ENCODE data around the genes BAZ1B, BCL7B and STX1A.

DNA sequence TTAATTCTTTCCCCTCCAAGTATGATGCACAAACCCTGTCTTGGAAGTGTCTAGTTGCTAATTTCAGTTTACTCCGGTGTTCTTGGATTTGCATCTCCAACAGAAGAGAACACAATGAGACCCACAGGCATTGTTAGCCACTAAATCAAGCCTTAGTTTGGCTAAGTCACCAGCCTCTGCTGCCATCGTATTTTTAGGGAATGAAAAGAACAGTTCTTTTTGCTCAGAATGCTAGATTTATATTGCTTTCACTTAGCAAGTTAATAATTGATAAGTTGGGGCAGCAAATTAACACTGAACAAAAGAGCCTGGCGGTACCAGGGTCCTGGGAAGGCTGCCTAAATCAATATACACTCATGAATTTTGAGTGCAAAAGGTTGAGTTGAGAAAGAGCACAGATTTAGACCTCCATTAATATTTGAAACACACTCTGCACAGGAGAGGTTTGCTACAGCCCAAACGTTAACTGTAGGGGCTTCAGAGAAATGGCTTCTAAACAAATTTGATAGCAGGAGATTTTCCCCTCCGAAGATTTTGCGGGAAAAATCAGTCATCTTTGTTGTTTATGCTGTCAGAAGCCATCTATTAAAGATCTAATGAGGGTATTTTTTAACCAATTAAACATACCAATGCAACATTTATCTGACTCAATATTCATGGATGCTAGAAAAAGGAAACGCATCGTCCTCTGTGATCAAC lies 487.6 kb downstream of the SPDYE21 start:
- PRO-cap: no peak

DNA sequence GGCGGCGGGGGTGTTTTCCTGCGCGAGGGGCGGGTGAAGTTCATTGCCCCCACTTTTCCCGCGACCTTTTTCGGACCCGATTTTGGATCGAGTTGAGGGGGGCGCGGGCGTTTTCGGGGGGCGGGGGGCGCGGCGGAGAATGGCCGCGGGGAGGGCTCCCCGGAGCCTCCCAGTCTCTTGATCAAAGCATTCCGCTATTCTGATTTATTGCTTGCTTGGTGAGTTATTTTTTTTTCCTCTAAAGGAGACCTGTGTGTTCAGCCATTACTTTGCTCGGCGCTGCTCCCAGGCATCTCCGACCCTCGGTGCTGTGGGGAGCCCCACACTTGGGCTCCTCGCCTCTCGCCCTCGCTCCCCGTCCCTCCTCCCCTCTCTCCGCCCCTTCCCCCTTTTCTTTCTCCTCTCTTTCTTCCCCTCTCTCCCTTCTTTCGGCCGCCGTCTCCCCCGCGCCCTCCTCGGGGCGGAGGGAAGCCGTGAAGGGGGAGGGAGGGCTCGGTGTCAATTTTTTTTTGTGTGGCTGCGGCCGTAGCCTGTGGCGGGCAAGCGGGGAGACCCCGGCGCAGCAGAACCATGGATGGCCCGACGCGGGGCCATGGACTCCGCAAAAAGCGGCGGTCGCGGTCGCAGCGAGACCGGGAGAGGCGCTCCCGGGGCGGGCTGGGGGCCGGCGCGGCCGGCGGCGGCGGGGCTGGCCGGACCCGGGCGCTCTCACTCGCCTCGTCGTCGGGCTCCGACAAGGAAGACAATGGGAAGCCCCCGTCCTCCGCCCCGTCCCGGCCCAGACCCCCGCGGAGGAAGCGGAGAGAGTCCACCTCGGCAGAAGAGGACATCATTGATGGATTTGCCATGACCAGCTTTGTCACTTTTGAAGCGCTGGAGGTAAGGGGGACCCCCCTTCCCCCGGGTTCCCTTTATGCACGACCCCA lies 1.1 kb downstream of the AUTS2 start:
- PRO-cap: no peak

GRCh38 chr7:70504533-70505324 lies 627.2 kb upstream of the GALNT17 start:
- PRO-cap: no peak

DNA sequence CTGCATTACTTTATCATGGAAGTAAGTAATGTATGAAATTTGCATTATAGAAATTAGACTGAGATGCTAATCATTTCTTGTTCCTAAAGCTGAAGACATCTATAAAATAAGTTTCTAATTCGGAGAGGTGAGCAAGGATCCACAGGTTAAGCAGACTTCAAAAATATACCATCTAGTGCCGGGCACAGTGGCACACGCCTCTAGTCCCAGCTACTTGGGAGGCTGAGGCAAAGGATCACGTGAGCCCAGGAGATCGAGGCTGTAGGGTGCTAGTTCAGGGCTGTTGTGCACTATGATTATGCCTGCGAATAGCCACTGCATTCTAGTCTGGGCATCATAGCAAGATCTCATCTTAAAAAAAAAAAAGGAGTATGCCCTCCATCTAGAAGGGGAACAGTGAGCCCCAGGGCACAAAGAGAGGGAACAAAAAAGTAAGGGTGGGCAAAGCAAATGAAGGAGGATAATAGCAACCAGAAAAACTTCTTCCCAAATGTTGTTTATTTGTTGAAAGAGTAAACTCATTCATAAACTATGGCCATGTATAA lies 603.4 kb upstream of the GALNT17 start:
- PRO-cap: no peak

DNA sequence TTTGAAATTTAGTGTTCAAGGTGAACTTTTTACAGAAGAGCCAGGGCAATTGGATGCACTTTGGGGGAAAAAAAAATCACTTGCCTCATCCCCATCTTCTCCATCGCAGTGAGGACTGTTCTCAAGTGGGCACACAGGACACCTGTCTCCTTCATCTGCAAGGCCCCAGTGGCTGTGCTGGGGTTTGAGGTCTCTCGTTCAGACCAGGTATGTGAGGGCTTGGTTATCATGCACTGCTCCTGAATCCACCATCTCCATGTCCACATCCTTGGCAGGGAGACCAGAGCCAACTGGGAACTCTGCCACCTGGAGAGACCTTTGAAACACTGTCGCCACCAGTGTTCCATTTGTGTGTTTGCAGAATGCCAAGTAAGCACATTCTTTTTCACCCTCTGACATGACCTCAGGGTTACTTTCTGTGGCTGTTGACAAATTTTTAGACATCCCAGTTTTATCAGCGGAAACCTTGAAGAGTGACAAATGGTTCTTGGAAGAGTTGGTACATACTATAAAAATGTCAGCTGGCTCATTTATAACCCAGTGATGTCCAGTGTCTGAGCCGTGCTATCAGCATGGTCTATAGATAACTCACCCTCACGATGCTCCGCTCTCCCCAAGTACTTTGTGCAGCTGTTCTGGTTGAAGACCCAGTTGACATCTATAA lies 563.3 kb upstream of the GALNT17 start:
- PRO-cap: no peak

DNA sequence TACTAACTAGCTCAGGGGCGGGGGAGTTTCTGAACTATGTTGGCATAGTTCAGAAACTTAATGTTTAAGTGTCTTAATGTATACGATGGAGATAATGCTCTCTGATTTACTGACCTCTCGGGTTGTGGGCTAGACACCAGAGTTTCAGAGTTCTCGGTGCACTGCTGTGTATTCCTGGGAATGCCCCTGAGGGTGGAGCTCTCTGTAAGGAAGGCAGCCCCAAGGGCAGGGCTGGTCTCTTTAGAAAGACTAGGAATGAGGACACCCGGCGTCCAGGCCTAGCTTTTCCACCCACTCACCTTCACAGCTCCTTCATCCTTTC lies 536.6 kb upstream of the GALNT17 start:
- PRO-cap: no peak

- PRO-cap: no peak
These were observed 27.2 kb upstream of the POM121 start for GRCh38 chr7:72897648-72898118.

- PRO-cap: no peak
These were observed 2.2 kb downstream of the FKBP6 start for GRCh38 chr7:73330037-73330747.

- PRO-cap: no peak
These were observed 35.0 kb downstream of the FKBP6 start for GRCh38 chr7:73363044-73363303.

DNA sequence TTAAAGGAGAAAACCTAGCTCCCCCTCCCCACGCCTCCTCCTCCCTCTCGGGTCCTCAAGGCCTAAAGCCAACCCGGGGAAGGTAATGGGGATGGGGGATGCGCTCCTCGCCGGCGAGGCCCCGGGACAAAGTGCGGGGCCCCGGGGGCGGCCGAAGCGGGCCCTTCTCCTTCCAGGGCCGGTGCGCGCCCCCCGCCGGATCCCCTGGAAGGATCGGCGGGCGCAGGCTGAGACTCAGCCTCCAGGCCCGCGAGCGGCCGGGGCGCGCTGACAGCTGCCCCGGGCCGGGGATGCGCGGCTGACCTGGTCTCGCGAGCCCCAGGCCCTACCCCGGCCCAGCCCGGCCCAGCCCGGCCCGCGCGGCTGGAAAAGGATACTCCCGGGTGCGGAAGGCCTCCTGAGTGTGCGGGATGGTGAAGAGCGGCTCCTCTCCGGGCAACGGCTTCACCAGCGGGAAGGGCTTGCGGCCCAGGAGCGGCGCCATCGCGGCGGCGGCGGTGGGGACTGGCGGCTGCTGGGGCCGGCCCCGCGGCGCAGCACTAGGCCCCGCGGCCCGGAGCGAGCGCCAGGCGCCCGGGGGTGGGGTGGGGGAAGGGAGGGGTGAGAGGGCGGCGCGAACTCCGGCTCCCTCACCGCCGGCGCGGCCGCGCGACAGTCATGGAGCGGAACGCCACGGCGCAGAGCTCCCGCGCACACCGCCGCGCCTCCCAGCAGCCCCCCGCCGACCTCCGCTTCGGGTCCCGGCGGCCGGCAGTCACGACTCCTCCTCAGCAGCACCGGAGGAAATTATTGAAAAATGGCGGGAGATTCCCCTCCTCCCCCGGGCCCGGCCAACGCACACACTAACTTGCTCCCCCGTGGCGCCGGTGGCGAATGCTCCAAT lies at the start of gene BAZ1B:
TSS of gene BAZ1B (minus strand) at position 844 of the 883 bp plus-strand sequence.
- PRO-cap: bidirectional peak, plus-strand start at position 376 of the sequence, minus-strand start at position 133 of the sequence; bidirectional peak, plus-strand start outside the sequence, minus-strand start at position 844 of the sequence

DNA sequence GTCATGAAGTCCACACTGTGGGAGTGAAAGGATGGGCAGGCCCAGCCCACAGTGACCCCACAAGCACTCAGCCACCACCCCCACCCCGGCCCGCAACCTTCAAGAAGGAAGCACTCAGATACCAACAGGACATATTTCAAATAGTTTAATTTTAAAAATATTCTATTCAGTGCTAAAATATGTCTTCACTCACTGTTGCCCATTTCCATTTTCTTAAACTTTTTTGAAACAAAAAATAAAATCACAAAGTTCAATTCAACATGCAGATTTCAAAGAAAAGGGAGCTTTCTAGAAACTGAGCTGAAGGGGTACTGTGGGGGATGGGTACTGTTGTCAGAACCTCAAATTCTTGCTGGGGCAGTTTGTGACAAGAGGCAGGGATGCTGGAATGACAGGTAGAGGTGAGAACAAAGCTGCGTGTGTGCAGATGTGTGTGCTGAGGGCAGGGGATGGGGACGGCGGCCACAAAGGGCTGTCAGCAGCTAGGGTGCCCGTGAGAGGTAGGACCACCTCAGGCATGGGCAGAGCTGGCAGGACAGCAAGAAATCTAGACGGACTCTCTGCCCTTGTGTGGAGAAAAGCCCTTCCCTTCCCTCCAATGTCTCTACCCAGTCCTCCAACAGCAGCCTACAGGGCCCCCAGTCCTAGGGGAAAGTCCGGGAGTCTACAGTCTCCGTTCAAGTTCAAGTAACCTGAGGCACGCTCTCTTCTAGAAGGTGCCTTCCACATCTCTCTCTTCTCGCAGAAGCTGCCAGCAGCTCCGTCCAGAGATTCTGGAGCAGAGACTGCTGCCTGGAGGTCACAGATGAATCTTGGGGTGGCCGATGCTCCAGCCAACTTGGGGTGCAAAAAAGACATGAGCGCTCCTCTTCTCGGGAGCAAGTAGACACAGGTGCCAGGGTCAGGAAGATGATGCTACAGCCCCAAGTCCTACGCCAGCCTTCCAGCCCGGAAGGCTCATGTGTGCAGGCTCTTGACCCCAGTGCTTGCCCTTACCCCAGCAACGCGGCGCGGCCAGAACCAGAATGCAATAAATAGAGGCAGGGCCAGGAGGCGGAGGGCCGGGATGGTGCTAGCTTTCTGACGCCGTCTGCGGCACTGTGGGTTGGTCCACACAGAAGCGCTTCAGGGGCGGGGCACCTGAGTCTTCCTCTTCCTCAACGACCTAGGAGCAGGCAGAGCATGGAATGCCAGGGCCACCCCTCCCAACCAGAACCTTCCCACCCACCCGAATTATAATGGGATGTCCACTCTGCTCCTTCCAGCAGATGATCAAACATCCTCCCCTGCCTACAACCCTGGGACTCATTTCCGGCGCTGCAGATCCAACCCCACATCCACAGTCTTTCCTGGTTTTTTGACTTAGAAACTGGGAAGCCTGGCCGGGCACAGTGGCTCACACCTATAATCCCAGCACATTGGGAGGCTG lies 14.6 kb upstream of the BAZ1B start:
- PRO-cap: no peak

DNA sequence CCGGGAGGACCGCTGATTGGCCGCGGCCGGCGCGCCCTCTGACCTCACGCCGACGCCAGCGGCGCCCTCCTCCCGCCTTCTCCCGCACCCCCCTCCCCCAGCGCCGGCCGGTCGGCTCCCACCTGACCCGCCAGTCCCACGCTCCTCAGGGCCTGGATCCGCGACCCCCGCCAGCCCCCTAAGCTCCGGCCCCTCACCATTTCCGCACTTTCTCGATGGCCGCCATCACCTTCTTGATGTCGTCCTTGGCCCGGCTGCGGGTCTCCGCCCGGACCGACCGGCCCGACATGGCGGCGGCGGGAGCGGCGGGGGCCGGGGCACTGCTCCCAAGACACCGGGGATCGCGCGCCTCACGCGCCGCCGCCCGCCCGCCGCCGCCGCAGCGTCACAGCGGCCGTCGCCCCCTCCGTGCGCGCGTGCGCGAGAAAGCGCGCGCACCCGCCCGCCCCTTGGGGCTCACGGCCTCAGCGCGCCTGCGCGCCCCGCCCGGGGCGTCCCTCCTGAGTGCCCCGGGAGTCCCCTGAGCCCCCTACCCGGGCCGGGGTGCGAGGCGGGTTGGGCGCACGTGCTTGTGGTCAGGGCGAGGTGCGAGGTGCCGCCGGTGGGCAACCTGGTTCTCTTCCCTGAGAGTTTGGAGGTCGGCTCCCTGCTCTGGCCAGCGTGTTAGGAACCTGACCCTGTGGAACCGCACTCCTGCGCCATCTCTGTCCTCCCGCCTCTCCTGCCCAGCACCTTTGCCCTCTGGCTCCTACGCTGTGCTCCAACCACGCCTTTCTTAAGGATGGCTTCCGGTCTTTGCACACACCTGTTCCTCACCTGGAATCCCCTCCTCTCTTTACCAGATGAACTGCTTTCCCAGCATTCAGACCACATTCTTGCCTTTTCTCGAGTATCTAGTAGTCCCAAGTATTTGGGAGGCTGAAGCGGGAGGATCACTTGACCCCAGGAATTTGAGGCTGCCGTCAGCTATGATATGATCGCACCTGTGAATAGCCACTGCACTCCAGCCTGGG lies at the start of gene BCL7B:
TSS of gene BCL7B (minus strand) at position 401 of the 1,013 bp plus-strand sequence.
- PRO-cap: bidirectional peak, plus-strand start at position 200 of the sequence, minus-strand start at position 389 of the sequence; bidirectional peak, plus-strand start at position 867 of the sequence, minus-strand start at position 709 of the sequence

- PRO-cap: no peak
These were observed 9.2 kb upstream of the BCL7B start for GRCh38 chr7:73566418-73567412.

- PRO-cap: unidirectional peak, minus-strand start at chr7:73623067
These were observed 1.2 kb downstream of the MLXIPL start for GRCh38 chr7:73622828-73623900.

DNA sequence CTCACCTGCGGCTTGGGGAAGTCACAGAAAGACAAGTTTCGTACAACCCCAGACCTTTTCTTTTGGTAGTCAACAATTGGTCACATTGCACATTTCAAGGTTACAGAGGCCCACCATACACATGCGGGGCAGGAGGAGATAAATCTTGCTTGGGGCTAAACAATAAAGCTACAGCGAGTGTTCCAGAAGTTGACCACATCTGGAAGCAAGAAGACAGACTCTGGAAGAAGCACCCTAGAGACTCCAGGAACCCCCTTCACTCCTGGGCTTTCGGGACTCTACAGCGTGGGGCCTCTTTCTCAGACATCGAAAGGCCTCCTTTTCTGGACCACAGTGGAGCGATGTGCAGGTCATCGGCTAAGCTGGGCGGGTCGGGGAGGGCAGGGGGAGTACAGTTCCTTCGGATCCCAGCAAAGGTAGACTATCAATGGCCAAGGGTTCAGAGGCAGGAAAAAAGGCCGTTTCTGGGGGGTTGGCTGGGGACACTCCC lies 973 bp downstream of the DNAJC30 start:
- PRO-cap: unidirectional peak, plus-strand start at position 430 of the sequence

DNA sequence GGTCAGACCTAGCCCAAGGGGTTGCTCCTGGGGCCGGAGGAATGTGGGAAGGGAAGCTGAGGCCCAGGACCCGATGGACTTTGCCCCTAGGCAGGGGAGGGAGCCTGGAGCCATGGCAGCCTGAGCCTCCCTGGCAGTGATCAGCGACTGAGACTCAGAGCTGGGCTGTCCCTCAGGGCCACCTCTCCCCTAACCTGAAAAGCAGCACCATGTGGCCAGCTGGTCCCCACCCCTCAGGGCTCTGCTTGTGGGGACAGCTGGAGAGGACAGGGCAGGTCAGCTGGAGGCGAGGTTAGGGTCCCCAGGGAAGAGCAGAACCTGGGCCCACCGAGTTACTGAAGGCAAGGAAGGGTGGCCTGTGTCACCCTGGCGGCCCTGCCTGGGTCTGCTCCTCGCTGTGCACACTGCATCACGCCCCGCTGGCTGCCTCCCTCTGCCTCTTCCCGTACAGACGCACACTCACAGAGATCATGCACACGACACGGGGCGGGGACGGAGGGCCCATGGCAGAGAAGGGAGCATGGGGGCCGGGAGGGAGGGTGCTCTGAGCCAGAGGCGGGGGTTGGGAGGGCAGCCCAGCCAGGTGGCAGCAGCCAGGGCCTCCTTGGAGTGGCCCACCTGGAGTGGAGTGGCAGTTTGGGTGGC lies 16.5 kb downstream of the BUD23 start:
- PRO-cap: no peak

- PRO-cap: no peak
These were observed 1.5 kb downstream of the STX1A start for GRCh38 chr7:73717984-73718427.

DNA sequence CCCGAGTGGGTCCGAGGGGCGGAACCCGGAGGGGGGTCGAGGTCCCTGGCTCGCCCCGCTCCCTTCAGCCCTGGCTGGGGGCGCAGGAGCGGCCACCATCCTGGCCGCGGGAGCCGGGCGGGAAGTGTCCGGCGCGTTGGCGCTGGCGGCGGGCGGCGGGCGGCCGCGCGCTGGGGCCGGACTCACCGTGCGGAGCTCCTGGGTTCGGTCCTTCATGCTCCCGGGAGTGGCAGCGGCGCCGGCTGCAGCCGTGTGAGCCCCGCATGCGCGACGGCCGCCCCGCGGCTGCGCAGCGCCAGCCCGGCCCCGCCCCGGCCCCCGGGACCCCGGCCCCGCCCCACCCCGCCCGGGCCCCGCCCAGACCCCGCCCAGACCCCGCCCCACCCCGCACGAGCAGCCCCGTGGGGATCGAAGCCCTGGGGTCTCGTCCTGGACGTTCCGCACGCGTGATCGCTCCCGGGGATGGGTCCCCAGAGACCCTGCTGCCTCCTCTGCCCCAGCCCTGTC lies at the start of gene STX1A:
TSS of gene STX1A (minus strand) at position 254 of the 507 bp plus-strand sequence.
- PRO-cap: bidirectional peak, plus-strand start at position 392 of the sequence, minus-strand start at position 254 of the sequence

DNA sequence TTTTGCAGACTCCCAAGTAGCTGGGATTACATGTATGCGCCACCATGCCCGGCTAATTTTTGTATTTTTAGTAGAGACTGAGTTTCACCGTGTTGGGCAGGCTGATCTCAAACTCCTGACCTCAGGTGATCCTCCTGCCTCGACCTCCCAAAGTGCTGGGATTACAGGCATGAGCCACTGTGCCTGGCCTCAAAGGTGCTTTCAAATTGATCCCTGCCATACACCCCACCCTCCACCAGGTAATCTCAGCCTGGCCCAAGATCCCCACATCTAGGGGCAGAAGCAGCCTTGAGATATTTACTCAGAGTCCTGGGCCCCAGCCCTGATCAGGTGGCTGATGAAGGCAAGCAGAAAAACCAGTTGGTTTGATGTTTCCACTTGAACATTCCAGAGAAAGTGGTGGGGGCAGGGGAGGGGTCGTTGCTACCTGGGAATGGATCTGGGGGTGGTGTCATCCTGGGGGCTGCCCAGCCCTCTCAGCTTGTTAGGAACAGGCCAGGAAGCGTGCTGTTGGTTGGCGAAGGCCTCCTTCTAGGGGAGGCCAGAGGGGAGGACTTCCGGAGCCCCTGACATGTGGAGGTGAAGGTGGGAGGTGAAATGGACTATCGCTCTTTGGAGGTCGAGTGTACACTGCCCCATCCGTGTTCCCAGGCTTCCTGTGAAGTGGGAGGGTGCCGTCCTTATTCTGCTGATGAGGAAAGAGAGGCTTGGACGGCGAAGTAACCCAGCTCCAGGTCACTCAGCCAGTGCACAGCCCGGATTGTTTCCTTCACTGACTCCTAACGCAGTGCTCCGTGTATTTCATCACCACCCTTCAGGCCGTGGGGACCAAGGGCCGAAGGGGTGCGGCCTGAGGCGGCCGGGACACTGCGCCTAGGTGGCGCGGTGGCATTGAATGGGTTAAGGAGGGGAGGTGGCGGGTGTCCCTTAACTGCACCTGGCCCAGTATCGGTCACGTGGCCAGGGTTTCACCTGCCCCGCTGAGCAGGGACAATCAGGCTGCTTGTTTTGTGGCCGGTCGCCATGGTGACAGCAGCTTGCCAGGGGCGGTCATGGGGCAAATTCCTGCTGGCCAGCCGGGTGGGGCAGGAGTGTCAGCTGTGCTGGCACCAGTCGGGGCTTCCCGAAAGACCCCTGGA lies 3.9 kb upstream of the ABHD11 start:
- PRO-cap: bidirectional peak, plus-strand start at position 300 of the sequence, minus-strand start at position 244 of the sequence; bidirectional peak, plus-strand start at position 479 of the sequence, minus-strand start at position 398 of the sequence; bidirectional peak, plus-strand start at position 1,088 of the sequence, minus-strand start at position 897 of the sequence

DNA sequence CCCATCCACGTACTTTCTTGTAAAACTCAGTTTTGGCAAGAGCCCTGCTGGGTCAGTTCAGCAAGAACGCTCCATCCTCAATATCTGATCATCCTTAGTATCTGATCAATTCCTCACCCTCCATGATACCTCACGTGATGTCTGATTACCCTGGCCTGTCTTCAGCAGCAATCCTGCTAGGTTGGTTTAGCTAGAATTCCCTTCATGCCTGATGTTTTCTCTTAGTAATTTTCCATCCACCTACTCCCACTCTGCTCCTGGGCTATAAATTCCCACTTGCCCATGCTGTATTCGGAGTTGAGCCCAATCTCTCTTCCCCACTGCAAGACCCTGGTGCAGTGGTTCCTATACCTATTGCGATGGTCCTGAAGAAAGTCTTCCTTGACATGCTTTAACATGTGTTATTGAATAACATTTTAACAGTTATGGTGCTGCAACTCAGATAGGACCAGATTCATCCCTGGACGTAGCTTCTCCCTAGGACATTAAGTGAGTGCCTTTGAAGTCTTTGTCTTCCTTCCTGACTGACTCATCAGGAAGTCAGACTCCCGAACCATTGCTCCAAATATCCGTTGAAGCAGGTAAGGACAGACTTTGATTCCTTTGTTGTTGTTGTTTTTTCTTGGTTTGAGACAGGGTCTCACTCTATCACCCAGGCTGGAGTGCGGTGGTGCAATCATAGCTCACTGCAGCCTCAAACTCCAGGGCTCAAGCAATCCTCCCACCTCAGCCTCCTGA lies 29.3 kb upstream of the CLDN3 start:
- PRO-cap: no peak